ENCODE measurements around the genes ZNG1E and PRKACG.

GRCh38 chr9:62376445-62377093, 1186.7 kb downstream of the SPATA31A7 start:
- PRO-cap = no peak

DNA sequence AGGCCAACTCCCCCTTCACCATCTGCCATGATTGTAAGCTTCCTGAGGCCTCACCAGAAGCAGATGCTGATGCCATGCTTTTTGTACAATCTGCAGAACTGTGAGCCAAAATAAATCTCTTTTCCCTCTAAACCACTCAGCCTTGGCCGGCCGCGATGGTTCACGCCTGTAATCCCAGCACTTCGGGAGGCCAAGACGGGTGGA, 1480.4 kb downstream of the SPATA31A7 start:
- PRO-cap = no peak

DNA sequence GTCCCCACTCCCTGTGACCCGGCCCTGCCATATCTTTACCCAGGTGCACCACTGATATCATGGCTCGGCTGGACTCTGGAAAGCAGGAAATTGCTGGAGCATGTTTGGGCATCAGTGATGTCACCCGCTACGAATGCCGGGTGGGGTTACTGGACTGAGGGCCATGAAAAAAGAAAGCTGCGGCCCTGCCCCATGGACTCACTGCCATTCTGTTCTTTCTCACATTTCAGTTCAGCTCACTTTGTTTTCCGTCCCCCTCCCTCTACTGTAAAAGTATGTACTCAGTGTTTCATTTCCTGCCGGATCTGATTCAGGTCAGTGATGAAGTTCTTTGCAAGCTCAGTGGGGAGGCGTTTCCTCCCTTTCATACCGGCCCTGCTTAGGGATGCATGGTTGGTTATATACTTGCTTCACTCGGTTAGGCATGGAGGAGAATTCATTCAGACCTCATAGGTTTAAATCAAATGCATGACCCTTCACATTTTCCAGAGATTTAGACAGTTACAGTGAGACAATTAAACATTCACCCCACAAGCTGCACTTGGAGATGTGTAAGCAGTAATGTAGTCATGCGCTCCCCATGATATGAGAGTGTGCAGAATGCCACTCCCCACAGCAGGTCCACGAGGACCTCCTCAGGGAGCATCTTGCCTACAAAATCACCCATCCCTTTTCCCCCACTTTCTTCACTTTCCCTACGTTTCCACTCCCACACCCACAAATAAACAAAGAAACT, 1938.5 kb downstream of the FOXD4L5 start:
- PRO-cap = no peak

DNA sequence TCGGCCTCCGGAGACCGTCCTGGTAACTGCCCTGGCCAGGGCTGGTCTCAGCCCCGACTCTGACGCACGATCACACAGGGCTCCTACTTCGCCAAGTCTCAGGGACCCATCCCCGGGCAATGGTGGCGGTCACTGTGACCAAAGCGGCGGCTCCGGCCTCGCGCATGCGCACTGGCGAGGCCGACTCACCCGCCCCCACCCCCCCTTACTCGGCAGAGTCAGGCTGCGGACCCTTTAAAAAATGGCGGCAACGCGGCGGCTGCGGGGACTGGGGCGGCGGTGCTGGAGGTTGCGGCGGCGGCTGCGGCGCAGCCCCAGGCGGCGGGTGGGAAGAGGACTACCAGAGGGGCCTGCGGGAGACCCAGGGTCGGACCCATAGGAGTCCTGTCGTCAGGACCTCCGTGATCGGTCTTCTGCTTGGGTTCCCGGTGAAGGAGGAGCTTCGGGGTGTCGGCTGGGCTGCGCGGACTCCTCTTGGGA, 1581.3 kb downstream of the FOXD4L5 start:
- PRO-cap = unidirectional peak, minus-strand start at position 124 of the sequence

DNA sequence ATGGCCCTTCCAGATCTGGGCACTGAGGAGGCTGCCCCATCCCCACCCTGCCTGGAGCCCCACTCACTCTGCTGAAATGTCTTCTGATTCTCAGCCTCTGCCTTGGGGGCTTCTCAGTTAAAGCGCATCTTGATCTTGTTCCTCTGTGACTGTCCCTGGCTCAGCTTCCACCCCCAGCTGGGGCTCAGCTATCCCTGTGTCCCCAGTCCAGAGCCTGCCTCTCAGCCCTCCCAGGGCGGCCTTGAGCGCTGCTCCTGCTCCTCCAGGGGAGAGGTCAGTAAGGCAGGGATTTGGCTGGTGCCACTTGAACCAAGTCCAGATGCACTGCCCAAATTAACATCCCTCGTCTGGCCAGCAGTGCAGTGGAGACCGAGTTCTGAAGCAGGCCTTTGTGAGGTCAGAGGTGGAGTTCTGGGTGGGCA, 141.1 kb downstream of the FOXD4L5 start:
- PRO-cap = no peak

- PRO-cap = unidirectional peak, minus-strand start at chr9:65386400
Observed at GRCh38 chr9:65386238-65386621, 101.2 kb upstream of the FOXD4L5 start.

GRCh38 chr9:65675532-65676172, at the start of gene ZNG1E:
Gene ZNG1E, plus strand, starts transcription at chr9:65675928.
- PRO-cap = bidirectional peak, plus-strand start at chr9:65675928, minus-strand start at chr9:65675725

DNA sequence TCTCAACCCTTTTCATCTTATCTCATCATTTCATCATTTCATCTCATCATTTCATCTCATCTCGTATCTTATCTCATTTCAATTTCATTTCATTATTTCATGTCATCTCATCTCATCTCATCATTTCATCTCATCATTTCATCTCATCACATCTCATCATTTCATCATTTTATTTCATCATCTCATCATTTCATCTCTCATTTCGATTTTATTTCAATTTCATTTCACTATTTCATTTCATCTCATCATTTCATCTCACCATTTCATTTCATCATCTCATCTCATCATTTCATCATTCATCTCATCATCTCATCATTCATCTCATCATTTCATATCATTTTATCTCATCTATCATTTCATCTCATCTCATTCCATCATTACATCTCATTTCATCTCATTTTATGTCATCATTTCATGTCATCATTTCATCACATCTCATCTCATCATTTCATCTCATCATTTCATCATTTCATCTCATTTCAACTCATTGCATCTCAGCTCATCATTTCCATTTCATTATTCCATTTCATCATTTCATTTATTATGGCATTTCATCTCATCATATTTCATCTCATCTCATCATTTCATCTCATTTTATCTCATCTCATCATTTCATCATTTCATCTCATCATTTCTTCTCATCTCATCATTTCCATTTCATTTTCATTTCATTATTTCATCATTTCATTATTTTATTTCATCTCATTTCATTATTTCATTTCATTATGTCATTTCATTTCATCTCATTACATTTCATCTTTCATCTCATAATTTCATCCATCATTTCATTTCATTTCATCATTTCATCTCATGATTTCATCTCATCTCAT, 77.1 kb downstream of the FOXD4L4 start:
- PRO-cap = no peak

DNA sequence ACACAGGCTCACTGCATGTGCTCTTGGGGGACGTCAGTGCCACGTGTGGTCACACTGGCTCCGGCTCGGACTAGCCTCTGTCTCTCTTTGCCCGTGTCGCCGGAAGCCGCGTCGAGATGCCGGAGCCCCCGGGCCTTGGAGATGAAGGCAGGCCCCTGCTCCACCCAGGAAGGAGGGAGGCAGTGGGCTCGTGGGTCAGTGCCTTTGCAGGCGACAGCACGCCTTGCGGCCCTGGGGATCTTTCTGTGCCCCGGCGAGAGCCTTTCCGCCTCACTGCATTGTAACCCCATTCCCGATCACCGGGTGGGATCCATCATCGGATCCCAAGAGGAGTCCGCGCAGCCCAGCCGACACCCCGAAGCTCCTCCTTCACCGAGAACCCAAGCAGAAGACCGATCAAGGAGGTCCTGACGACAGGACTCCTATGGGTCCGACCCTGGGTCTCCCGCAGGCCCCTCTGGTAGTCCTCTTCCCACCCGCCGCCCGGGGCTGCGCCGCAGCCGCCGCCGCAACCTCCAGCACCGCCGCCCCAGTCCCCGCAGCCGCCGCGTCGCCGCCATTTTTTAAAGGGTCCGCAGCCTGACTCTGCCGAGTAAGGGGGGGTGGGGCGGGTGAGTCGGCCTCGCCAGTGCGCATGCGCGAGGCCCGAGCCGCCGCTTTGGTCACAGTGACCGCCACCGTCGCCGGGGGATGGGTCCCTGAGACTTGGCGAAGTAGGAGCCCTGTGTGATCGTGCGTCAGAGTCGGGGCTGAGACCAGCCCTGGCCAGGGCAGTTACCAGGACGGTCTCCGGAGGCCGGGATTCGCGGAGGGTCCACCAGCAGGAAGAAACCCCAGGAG, 532.6 kb downstream of the FOXD4L4 start:
- PRO-cap = bidirectional peak, plus-strand start at position 683 of the sequence, minus-strand start at position 534 of the sequence

DNA sequence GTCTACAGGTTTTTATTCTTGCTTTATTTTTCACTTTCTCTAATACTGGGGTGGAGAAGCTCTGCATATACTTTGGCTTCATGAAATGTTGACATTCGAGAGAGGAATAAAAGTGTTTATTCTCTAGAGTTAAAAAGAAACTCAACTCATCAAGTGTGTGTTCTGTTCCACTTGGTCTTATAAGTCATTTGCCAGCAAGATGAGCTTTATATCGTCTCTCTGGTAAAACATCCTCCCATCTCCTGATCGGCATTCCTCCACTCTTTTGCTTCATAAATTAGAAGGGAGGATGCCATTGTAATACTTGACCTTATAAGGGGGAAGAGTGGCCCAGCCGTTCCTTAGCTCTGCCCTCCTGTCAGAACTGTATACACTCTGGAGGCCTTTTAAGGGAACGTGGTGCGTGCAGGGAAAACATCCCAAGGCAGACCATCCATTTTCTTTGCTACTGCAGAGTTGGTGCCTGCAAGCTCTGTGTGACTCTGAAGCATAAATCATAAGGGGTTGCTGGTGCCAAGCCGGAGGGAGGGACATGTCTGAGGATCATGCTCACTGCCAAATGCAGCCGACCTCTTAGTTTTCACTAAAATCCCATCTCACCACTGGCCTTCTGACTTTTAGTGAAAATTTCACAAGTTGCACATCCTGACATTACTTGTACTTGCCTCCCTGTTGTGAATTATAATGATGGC, 90.4 kb downstream of the PGM5 start:
- PRO-cap = no peak

DNA sequence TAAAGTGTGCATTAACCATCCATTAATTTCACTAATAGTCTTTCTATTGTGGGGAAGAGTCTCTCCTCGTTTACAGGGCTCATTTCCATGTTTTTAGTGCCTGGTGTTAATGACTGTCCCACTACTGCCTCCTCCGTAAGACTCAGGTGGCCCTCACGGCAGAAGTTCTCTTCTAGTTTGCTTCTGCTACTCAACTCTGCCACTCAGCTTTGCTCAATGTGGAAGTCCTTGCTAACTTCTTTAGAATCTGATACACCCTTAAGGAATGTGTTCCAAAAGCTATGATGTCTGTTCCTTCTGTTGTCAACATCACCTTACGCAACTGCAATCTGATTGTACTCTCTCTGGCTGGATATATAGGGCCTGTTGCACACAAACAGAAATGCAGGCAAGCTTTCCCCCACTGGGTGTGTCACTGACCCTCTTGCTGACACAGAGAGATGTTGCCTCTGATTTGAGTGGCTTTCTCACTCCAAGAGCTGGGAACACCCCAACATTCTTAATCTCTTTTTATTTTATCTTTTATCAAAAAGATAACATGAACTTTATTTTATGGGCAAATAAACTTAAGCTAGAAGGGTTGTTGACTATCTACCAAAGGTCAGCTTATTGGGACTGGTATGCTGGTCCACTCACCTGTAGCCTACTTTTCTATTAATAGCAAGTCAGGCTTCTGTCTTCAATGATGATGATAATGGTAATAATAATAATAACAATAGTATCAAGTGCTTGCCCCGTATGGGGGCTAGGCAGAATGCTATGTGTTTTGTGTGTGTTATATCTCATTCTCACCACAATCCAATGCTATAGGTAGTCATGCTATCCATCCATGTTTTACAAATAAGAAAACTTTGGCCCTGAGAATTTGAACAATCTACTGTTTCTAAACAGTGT, 25.2 kb downstream of the TMEM252 start:
- PRO-cap = no peak

- PRO-cap = no peak
Observed at GRCh38 chr9:68749317-68750099, 30.4 kb upstream of the PABIR1 start.

DNA sequence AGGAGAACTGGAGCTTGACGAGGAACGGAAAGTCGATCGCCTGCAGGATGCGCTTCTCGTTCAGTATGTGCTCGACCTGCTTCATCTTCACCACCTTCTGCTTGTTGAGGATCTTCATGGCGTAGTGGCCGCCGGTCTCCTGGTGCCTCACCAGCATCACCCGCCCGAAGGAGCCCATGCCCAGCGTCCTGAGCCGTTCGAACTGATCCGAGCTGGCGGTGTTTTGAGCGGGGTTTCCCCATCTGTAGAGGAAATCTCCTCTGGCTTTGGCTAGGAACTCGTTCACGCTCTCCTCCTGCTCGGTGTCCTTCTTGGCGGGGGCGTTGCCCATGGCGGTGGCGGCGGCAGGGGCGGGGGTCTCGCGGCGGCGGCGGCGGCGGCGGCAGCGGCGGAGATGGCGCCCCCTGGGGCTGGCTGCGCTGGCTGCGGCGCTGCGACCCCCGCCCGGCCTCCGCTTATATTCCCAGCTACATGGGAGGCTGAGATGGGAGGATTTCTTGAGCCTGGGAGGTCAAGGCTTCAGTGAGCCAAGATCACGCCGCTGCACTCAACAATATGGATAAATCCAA, at the start of gene PRKACG:
Gene PRKACG (minus strand): TSS at position 352 of the 569 bp plus-strand sequence.
- PRO-cap = no peak

DNA sequence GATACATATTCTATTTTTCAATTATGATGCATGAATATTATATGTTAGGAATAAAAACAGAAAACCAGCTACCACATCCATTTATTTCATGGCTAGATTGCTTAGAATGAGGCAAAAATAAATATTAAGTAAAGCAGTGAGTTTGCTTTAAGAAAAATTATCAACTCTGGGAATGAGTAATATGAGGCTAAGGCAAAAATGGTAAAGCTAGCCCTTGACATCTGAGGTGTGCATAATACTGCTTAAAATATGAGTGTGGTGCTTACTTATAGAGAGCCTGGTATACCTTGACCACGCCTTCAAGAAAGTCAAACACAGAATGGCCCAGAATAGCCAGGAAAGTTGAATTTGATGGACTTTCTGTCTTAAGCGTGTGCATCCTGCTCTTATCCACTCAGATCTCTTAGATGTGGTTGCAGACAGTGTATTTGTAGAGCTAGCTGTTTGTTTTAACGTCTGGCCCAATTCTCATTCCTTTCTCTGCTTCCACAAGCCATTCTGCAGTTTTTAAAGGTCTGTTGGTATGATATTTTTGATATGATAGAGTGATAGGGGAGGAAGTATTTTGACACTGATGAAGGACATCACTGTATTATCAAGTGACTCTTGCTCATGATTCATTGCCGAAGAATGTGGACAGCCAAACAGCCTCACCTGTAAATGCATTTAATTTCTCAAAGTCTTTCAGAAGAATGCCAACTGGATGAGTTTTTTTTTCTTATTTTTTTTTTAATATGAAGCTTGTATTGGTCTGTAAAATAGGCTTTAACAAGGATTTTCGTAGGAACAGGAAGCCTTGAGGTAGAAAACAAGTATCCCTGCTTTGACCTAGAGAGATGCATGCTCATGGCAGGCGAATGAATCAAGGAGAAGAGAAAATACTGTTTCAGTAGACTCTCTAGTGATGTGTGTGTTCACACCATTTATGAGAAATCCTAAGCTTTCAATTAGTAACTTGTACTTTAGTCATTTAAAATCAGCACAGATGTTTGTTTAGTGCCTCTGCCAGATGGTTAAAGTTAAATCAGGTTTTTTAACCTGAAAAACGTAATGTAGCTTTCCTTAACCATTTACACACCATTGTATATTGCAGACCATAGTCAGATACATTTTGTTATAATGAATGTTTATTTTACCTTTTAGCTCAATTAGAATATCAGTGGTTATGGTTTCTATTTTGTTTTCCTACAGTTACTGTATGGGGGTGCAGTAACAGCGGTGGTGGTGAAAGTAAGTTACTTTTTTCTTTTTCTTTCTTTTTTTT, 4.6 kb downstream of the TJP2 start:
- PRO-cap = no peak

GRCh38 chr9:69296143-69296542, 28.9 kb upstream of the ENTREP1 start:
- PRO-cap = no peak

DNA sequence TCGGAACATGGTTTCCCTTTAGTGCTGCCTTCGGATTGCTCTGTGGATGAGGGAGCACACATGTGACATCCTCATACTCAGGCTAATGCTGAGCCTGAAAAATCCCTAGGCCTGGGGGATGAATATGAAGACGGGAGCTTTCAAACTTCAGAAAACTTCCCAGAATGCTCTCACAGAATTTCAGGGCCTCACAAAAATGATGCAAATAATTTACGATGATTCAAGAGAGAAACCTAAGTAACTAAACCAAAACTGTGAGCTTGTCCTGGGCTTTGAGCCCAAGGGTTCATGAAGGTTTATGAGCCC, 145.3 kb downstream of the ENTREP1 start:
- PRO-cap = no peak

- PRO-cap = no peak
Observed at GRCh38 chr9:69476690-69477177, 151.7 kb downstream of the ENTREP1 start.

GRCh38 chr9:69645316-69646011, 26.7 kb downstream of the APBA1 start:
- PRO-cap = no peak

- PRO-cap = no peak
Observed at GRCh38 chr9:70069612-70070265, 26.1 kb downstream of the MAMDC2 start.

GRCh38 chr9:70255975-70256930, 2.5 kb upstream of the SMC5 start:
- PRO-cap = bidirectional peak, plus-strand start at chr9:70256474, minus-strand start at chr9:70256398